Neural progenitor cell (in vitro differentiated cells): ENCODE measurements around the genes CHRNA7, GOLGA8O, FMN1 and EMC7.

- RAMPAGE, long total RNA, result no peak
These were observed 55.1 kb upstream of the OTUD7A start for GRCh38 chr15:31925281-31926182.

GRCh38 chr15:32030199-32030803, at the start of gene CHRNA7:
Gene CHRNA7 (plus strand): TSS chr15:32030515.
- RAMPAGE, long total RNA, result no peak

DNA sequence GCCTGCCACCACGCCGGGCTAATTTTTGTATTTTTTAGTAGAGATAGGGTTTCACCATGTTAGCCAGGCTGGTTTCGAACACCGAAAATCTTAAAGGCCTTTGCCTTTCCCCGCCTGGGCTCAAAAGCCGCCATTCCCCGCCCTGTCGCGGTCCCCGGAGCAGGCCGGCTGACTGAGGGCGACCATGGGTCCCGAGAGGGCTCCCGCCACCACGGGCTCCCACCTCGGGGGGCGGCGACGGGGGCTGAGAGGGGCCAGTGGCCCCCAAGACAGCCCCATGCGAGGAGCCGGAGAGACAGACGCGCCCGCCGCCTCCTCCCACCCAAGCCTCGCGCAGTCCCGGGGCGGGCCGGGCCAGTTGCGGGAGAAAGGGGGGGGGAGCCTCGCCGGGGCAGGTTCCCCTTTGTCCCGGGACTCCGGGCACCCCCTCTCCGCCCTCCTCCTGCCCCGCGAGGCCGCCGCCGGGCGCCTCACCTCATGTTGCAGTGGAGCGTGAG, 60.9 kb downstream of the GOLGA8K start:
- RAMPAGE, long total RNA, result no peak

DNA sequence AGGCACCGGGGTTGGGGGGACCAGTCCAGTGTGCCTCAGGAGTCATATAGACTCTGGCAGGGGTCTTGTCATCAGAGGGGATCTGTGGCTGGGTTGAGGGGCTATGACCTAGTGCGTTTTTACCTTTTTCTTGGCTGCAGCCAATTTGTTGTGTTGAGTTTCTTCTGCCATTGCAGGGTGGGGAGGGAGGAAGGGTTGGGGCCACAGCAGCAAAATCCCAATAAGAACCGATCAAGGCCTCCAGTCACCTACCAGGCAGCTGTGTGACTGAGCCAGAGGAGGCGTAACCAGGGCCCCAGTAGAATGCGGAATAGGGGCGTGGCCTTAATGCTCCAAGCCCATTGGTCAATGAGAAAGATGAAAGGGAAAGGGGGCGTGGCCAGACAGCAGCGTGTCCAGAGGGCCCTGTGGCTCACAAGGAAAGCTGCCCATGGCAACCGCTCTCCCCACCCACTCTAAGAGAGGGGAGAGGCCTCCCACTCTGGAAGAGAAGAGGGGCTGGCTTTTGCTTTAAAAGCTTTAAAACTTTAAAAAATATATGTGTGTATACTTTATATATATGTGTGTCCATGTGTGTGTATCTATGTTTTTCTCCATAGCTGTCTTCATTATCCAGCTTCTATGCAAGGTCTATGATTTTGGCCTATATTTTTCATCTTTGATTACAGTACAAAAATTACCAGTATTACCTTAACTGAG, at the start of gene GOLGA8O:
Gene GOLGA8O (minus strand): TSS at position 269 of the 699 bp plus-strand sequence.
- RAMPAGE, long total RNA, result no peak

- RAMPAGE, long total RNA, result no peak
These were observed 33.5 kb upstream of the GREM1 start for GRCh38 chr15:32684275-32684739.

DNA sequence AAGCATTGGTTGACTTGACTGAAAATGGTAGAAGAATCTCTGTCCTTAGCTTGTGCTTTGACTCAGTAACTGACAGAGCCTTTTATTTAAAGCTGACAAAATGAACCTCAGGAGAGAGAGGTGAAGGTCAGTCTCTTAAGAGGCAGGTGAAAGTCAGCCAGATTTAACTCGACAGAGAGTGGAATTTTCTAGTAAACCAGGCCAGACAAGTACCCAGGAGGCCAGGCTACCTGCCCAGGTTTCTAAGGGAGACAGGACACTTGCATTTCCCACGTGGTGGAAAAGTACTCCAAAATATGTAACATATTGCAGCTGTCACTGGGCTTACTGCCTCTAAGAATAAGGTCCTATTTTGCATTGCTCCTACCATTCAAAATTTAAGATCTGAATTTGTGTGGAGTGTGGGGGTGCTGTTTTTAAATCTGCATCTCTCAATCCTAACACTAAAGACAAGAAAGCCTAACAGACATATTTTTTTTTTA, 167.9 kb downstream of the FMN1 start:
- RAMPAGE, long total RNA, result no peak

- RAMPAGE, long total RNA, result no peak
These were observed 126.8 kb downstream of the FMN1 start for GRCh38 chr15:33067256-33068548.

- RAMPAGE, long total RNA, result no peak
These were observed 59.0 kb downstream of the FMN1 start for GRCh38 chr15:33135399-33135952.

DNA sequence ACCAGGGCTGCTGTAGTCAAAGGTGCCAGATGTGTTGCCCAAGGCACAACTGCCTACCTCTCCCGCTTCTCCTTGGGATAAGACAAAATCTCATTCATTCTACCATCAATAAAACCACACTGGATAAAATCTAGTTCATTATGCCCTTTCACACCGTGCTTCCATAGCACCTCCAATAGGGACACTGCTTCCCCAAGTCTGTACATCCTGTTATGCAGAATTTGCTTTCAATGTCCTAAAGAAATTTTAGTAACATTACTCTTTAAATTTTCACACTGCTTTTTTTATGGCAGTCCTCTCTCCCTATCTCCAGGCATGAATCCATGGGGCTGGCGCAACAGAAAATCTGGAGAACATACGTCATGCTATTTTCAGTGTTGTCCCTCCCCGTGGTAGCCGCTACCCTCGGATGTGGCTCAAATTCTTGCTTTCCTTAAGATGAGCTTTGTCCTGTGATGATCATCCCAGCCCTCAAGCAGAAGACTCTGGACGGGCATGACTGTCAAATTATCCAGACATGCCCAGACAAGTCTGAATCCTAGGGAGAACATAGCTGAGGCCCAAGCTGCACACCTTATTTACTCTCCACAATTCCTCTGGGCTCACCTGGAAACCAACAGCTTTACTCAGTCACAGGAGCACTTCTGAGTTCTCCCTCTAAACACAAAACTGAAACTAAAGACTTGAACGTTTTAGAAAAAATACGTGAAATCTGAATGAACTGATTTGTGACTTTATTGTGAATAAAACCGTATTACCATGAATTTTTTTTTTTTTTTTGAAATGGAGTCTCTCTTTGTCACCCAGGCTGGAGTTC, 49.1 kb downstream of the FMN1 start:
- RAMPAGE, long total RNA, result no peak

GRCh38 chr15:33194628-33195641, at the start of gene FMN1:
Gene FMN1 (minus strand): TSS chr15:33194714.
- RAMPAGE, long total RNA, result no peak

DNA sequence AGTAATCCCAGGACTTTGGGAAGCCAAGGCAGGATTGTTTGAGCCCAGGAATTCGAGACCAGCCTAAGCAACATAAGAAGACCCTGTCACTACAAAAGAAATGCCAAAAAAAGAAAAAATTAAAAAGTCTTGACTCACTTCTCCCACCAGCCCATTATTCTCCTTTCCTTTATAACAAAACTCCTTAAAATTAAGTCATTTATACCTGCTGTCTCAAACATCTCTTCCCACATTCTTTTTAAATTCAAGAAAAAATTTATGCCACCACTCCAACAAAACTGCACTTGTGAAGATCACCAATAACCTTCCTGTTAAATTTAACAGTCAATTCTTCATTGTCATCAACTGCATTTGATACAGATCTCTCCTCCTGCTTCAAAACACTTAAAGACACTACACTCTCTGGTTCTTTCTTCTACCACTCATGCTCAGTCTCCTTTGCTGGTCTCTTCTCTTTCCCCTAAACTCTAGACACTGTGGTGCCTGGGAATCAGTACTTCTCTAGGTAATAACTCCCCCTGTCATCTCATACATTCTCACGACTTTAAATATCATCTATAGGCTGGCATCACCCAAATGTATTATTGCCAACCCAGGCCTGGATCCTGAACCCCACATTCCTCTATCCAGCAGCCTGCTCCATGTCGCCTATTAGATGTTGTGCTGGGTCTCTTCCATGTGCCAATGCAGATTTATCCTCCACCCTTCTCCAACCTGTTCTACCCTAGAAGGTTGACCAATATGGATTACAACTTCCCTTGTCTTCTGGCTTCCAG, 30.3 kb downstream of the CHRM5 start:
- RAMPAGE, long total RNA, result no peak

- RAMPAGE, long total RNA, result no peak
These were observed at the start of gene EMC7 for GRCh38 chr15:34101233-34101973. Gene EMC7 (minus strand): TSS chr15:34101862.

- RAMPAGE, long total RNA, result no peak
These were observed 73.0 kb upstream of the GOLGA8B start for GRCh38 chr15:34656217-34657064.

- RAMPAGE, long total RNA, result no peak
These were observed 34.6 kb downstream of the GJD2 start for GRCh38 chr15:34720148-34720714.

DNA sequence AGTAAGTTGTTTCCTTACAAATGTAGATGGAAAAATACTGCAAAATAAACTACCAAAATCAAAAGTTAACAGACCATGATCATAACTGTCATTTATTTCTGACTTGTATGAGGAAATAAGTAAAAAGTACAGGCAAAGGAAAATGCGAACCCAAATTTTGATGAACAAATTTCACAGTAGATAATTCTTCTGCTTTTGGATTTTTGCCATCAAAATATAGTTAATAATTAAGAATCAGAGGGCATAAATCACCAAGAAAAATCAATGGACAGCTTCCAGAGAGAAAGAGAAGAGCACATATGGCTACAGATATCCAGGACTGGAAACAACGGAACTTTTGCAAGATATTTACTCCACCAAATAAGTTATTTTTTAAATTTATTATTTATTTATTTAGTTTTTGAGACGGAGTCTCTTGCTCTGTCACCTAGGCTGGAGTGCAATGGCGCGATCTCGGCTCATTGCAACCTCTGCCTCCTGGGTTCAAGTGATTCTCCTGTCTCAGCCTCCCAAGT, 35.1 kb upstream of the NANOGP8 start:
- RAMPAGE, long total RNA, result no peak

GRCh38 chr15:35308851-35309398, 223.8 kb upstream of the NANOGP8 start:
- RAMPAGE, long total RNA, result no peak

- RAMPAGE, long total RNA, result no peak
These were observed 84.5 kb upstream of the DPH6 start for GRCh38 chr15:35630520-35630880.

DNA sequence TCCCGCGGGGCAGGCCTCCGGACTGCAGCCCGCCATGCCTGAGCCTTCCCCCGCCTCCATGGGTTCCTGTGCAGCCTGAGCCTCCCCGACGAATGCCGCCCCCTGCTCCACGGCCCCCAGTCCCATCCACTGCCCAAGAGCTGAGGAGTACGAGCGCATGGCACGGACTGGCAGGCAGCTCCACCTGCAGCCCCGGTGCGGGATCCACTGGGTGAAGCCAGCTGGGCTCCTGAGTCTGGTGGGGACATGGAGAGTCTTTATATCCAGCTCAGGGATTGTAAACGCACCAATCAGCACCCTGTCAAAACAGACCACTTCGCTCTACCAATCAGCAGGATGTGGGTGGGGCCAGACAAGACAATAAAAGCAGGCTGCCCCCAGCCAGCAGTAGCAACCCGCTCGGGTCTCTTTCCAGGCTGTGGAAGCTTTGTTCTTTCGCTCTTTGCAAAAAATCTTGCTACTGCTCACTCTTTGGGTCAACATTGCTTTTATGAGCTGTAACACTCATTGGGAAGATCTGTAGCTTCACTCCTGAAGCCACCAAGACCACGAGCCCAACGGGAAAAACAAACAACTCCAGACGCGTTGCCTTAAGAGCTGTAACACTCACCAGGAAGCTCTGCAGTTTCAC, 501.3 kb upstream of the DPH6 start:
- RAMPAGE, long total RNA, result no peak

DNA sequence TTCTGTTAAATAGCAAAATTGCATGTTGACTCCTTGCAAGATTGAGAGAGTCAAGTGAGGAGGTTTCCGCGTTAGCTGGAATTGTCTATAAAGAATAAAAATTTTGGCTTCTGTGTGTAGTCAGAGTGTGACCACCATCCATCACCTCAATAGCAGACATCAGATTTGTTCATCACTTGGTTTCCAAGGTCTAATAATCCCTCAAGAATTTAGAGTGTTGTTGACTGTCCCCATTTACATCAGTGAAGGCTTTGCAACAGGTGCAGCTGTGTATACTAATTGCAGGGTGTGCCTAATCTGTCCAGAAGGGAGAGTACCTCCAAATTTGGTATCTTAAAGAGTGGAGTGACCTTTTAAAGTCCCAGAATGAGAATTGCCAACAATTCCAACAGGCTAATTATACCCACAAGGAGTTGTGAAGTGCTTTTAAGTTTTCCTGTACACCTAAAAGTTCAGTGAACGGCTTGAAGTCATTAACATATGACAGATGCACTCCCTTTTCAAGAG, 26.1 kb downstream of the CDIN1 start:
- RAMPAGE, long total RNA, result no peak

DNA sequence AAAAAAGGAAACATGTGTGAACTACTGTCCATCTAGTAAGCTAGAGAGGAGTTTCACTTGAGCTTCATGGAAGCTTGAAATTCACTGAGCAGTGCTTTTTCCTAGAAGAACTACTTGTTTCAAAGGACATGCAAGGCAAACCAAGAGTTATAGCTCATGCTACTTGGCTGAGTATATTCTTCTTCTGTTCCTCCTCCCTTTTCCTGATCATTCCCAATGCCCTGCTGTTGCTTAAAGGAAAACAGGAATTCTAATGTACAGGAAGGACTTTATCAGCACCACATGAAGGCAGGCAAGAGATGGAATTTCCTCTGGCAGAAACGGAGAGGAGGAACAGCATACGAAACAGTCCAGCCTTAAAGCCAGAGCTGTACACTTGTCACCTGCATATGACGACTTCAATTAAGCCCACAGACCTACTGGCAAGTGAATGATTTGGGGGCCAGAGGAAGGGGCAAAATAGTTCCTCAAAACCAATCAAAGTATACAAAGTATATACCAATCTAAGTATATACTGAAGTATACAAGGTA, 15.7 kb downstream of the MEIS2 start:
- RAMPAGE, long total RNA, result no peak